ENCODE results near the genes PXYLP1 and PLS1.

DNA sequence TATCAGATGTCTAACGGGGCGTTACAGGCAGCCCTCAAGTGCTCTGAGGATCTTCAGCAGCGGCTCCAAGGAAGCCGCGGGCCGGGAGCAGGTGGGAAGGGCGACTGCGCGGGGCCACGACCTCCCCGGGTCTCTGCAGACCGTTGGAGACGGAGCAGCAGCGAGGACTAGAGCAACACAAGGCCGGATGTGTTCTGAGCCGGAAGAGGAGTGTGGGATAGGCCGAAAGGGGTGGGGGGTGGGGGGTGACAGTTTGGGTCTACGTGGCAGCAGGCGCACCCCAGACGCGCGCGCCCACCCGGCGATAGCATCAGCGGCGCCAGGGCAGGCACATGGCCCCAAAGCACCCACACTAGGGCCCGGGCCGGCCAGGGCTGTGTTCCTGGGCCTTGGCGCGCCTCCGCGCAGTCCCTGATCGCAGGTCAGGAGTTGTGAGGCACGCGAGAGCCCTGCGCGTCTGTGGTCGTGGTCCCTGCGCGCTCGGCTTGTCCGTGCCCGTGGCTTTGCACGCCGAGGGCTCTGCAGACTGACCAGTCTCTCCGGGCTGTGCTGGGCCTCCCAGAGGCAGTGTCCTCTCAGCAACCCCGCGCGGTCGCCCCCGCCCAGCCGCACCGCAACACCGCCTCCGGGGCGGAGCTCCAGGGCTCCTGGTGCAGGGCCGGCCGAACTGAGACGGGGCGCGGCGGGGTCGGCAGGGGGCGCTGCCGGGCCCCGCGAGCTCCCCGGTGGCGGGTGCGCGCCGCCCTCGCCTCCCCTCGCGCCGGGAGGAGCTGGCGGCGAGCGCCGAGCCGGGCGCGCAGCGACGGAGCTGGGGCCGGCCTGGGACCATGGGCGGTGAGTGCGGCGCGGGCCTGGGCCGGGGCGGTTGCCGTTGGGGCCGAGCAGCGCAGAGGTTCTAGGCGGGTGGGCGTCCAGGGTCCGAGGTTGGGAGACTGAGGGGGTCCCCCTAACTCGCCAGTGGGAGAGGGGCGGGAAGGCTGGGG lies at the start of gene PXYLP1:
Gene PXYLP1, plus strand, starts transcription at position 748 of the 983 bp plus-strand sequence.
- RRBS, result 1% methylated on average over 53 of the region's 101 CpGs

- RRBS, result under 1% methylated on average over 6 of the region's 37 CpGs
These were observed 56.5 kb upstream of the ZBTB38 start for GRCh38 chr3:141311648-141312302.

DNA sequence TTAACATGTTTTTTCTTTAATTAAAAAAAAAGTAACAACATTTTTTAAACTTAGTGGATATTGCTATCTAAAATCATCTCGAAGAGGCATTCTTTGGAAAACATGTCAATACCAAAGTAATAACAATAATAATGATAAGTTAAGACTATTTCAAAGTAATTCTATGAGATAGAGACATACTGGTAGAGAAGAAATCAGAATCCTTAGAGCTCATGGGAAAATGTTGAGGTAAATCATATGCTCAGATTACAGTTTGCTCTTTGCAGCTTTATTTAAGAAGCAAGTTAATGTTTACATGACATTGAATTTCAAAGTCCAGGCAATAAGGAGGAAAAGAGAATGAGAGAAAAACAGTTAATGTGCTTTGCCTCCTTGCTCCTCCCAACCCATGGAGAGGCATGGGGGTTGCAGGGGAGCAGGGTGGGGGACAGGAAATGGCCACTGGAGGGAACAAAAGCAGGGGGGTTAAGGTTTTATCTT lies 42.3 kb upstream of the ZBTB38 start:
- RRBS, result no CpG with 5 or more reads among the region's 1 CpG

DNA sequence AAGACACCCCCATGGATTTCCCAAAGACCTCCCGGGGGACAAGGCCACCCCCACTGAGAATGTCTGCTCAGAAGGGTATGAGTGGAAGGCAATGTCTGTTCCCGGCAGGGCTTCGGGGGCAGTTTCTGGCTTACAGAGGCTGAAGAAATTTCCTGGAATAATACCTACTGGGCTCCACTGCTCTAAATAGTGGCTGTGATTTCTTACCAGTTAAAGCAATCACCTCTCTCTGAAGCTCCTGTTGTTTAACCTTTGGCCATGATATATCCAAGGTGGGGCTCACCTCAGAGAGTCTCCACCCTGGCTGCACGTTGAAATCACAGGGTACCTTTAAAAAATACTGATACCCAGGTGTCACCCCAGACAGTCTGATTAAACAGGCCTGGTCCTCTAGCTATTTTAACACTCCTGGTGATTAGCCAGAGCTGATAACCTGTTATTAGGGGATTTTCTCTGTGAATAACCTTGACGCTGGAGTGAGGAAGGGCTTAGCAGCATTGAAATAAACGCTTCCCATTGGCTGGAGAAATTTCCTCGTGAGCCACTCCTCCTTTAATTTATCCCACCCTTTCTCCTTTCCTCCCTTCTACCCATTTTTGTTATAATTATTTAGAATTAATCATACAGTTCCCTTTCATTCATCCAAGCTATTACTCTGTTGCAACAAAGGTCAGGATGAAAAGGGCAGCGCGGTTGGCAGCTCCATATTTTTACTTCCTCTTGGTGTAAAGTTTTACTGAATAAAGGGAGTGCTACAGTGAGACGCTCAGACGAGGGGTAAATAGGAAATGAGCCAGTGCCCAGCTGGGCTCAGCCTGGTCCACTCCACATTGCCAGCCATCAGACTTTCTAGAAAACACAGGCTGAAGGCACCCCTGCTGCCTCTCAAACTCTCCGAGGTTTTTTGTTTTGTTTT lies 22.2 kb upstream of the ZBTB38 start:
- RRBS, result 92% methylated on average over 2 of the region's 12 CpGs

DNA sequence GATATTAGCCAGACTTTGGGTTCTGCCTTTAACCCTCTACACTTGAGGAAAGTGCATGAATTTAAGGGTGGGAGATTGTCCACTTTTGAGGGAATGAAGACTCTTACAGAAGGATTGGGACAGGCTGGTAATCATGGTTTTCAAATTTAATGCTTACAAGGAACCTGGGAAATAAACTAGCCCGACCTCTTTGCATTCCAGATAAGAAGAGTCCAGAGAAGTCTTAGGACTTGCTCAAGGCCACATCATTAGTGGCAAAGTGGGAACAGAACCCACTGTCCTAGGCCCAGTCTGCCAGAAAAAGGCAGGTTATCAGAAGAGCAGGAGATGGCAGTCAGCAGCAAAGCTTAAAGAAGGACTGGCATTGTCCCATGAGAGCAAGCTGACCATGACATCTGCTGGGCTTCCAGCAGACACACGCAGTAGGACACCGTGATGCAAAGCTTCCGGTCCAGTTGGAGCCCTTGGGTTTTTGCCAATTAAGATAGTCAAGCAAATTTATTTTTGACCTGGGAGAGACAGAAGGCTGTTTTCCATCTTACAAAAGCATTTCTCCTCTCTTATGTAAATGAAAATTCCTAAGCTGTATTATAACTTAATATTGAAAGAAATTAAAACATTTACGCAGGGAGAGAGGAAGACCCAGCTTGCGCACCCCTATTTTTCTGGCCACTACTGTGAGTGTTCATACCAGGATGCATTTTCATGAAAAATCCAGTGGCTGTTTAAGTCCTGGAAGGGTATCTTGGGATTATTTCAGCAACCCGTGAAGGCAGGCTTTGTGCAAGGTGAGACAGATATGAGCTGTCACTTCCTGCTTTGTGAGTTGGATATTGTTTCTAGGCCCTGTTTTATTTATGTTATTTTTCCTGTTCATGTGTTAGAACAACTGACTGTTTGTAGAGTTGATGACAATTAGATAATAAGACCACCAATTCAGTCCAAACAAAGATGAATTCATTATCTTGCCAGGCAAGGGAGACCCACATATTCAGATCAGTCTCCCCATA lies 42.2 kb downstream of the ZBTB38 start:
- RRBS, result no CpG with 5 or more reads among the region's 7 CpGs

- RRBS, result no CpG with 5 or more reads among the region's 20 CpGs
These were observed 55.1 kb upstream of the RASA2 start for GRCh38 chr3:141431388-141432446.

DNA sequence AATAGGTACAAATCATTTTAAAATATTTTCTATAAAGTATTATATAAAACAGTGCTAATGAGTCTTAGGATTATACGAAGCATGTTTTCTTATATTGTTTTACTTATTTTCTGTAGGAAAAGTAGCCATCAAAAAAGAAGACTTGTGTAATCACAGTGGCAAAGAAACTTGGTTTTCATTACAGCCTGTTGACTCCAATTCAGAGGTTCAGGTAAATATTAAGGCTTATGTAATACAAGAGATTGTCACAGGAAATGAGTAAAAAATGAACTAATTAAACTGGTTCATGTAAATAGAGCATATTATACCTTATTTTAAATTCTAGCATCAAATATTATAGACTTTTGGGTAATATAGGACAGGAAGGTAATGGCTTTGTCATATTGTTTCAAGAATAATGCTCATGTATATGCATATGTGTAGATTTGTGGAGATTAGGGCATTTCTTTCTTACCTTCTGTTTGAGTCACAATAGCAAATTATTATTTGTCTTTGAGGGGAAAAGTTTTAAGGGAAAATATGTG lies 42.8 kb downstream of the RASA2 start:
- RRBS, result no CpG with 5 or more reads among the region's 1 CpG

DNA sequence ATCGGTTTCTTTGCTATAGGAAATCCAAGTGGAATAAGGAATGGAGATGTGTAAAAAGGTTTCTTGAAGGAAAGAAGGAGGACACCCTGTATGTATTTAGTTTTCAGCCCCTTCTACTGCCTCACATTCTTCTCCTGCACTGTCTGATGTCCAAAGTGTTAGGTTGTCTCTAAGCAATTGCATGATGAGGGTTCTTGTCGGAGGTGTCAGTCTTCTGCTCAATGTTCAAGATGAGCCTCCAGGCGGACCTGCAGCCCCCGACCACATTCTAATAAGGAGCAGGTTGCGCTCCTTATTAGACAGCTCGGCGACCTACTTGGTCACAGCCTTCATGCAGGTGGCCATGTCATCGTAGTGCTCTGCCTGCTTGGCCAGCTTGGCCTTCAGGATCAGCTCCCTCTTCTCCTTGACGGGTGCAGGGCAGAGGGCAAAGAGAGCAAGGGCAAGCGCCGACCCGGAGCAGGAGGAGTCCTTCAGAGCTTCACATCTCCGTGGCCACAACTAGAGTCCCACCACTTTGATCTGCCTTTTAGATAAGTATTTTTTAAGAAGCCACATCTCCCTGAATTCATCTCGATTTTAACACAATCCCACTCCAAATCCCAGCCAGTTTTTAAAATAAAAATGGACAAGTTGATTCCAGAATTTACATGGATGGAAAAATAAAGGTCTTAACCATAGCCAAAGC lies 113.5 kb downstream of the RASA2 start:
- RRBS, result no CpG with 5 or more reads among the region's 14 CpGs

DNA sequence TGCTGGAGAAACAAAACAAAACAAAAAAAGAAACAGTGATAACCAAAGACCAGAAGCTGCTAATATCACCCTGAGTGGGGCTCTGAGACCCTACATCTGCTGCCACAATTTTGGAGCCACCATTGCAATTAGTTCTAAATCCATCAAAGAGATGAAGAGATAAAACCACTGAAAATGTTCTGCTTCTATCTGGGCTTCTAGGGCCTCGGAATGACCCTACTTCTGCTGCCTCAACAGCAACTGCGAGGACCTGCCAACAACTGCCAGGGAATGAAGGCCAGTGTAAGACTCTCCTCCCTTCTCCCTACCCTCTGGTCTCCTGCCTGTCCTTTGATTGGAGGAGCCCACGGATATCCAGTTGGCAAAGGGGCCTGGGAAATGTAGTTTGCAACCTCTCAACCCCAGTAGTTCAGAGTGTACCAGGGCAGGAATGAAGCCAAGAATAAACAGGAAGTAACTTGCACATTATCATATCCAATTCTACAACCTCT lies 91.4 kb upstream of the RNF7 start:
- RRBS, result no CpG with 5 or more reads among the region's 3 CpGs

GRCh38 chr3:141659684-141660149 lies 78.4 kb upstream of the RNF7 start:
- RRBS, result no CpG with 5 or more reads among the region's 28 CpGs

GRCh38 chr3:141660150-141660485 lies 78.0 kb upstream of the RNF7 start:
- RRBS, result 3% methylated on average over 7 of the region's 31 CpGs

DNA sequence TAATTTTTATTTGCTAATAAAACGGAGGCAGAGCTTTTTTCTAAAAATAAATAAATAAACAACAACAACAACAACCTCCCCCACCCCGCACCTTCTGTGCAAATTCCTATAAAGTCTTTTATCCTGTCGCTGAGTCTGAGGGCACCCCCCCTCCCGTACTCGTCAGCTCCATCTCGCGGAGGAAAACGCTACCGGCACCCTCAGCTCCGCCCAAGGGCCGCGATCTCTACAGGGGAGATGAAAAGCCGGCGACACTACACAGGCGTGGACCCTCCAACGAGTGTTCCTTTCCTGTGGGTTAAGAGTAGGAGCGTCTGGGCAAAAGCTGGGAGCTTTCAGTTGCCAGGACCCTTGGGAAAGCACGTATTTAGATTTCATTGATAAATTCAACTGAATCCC lies 953 bp upstream of the ATP1B3 start:
- RRBS, result 3% methylated on average over 5 of the region's 18 CpGs

- RRBS, result no CpG with 5 or more reads among the region's 4 CpGs
These were observed 1.9 kb downstream of the ATP1B3 start for GRCh38 chr3:141878218-141878890.

DNA sequence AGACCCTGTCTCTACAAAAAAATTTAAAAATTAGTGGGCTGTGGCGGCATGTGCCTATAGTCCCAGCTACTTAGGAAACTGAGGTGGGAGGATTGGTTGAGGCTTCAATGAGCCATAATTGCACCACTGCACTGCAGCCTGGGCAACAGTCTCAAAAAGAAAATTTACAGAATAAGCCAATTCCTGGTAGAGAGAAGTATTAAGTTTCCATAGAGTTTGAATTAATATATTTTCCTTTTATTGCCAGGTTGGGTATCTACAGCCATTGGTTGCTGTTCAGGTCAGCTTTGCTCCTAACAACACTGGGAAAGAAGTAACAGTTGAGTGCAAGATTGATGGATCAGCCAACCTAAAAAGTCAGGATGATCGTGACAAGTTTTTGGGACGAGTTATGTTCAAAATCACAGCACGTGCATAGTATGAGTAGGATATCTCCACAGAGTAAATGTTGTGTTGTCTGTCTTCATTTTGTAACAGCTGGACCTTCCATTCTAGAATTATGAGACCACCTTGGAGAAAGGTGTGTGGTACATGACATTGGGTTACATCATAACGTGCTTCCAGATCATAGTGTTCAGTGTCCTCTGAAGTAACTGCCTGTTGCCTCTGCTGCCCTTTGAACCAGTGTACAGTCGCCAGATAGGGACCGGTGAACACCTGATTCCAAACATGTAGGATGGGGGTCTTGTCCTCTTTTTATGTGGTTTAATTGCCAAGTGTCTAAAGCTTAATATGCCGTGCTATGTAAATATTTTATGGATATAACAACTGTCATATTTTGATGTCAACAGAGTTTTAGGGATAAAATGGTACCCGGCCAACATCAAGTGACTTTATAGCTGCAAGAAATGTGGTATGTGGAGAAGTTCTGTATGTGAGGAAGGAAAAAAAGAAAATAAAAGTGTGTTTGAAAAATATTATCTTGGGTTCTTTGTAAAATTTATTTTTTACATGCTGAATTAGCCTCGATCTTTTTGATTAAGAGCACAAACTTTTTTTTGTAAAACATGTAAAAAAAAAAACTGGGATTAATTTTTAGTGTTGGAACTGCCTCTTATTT lies 49.2 kb downstream of the ATP1B3 start:
- RRBS, result no CpG with 5 or more reads among the region's 10 CpGs

- RRBS, result no CpG with 5 or more reads among the region's 10 CpGs
These were observed 51.1 kb downstream of the ATP1B3 start for GRCh38 chr3:141927256-141928299.

GRCh38 chr3:142032037-142032765 lies 117.1 kb downstream of the TFDP2 start:
- RRBS, result no CpG with 5 or more reads among the region's 3 CpGs

DNA sequence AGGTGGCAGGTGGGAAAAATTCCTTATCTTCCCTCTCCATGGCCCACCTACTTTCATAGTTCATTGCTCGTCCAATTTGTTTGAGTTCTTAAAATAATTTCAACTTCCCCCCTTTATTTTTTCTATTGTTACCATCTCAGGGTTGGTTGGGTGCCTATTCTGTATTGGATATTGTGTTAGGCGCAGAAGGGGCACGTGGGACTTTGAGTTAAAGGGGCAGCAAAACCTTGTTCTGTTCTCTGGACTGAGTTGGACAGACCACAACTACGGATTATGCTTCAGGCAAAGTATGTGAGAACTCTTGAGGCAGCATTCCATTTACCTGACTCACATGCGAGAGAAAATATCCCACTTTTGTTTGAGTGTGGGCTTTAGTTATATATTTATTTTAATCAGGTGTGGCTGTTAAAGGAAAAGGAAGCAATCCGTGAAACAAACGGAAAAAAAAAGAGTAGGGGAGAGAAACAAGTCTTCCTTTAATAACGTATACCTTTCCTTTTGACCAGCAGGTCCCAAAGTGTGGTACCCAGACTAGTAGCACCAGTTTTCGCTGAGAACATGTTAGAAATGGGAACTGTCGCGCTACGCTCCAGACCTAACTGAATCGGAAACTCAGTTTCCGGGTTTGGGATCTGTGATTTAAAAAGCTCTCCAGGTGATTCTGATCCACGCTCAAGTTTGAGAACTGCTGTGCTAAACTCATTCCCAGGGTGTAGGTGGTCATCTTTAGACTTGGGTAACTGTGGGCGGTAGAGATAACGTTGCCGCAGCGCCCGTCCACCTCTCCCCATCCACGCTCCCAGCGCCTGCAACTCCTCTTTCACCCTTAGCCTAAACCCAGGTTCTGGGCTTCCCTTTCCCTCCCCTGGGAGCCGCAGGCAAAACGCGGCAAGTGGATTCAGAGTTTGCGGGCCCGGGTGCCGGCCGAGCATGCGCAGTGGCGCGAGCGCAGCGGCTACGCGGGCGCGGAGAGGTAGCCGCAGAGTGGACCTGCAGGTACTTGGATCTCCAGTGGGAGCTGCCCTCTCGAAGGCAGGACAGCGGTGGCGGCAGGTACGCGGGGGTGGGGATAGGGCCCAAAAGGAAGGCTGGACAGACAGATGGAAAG lies at the start of gene PLS1:
Gene PLS1, plus strand, starts transcription at position 937 of the 1,108 bp plus-strand sequence.
- RRBS, result no CpG with 5 or more reads among the region's 44 CpGs

DNA sequence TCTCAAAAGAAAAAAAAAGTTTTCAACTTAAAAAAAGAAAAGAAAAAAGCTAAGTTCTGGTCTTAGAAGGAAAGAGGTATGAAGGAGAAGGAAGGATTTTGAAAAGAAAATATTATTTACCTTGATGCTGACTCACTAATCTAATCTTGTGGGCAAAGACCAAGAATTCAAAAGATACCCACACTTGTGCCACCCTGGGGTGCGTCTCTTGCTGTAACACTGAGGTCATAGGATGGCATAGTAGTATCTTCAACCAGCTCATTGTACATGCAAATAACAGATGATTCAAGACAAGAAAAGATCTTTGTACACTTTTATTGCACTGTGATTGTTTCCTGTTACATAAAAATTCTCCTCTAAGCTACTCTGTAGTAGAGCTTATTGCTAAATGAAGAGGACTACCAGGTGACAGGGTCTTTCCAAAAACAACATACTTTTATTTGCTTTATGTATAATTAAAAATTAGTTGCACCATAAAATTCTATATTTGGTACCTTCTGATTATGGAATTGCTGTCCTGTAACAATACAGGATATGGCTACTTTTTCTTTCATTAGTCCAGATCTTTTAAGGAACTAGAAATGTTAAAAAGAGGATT lies 17.4 kb downstream of the PLS1 start:
- RRBS, result no CpG with 5 or more reads among the region's 1 CpG

DNA sequence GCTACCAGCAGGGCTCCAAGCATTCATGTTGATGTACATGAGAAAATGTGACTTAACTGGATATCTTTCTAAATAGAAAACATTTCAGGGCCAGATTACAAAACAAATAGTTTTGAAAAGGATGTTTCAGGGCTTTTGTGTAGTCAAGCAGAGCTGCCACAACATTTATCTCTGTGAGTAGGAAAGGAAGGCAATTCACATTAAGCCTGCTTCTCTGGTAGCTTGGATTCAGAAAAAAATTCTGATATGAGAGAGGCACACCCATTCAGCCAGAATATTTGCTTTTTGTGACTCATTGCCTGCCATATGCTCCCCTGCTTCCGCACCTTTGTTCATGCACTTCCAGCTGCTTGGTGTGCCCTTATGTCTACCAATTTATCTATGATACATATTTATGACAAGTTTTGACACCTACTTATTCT lies 22.8 kb downstream of the PLS1 start:
- RRBS, result no CpG with 5 or more reads among the region's 1 CpG

- RRBS, result no CpG with 5 or more reads among the region's 1 CpG
These were observed 26.1 kb downstream of the PLS1 start for GRCh38 chr3:142622357-142622634.

Measured in choroid plexus epithelial cell (primary cell).